Skin of body (tissue), 2 donors: Measurements from ENCODE around the genes RAB22A, STX16 and NPEPL1.

DNA sequence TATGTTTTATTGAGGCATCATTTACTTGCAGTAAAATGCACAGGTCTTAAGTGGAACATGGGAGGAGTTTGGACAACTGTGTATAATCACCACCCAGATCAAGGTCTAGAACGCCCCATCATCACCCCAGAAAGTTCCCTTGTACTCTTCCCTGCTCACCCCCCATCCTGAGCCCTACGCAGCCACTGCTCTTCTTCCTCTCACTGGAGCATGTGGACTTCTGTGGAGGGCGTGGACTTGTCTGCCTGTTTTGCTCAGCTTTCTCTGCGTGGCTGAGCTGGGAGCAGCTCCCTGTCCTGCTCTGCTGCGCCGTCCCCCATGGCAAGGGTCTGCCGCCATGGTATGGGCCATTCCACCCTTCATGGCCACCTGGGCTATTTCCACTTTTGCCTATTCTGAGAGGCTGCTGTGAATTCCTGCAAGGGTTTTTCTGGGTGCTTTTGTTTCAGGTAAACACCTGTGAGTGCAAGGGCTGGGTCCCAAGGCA, 19.6 kb downstream of the PCK1 start:
- RAMPAGE, long total RNA: no peak

- RAMPAGE, long total RNA: no peak
These were observed 6.3 kb downstream of the PMEPA1 start for GRCh38 chr20:57703252-57704184.

- RAMPAGE, long total RNA: no peak
These were observed 17.7 kb upstream of the C20orf85 start for GRCh38 chr20:58132925-58133512.

- RAMPAGE, long total RNA: no peak
These were observed 1.8 kb upstream of the C20orf85 start for GRCh38 chr20:58148842-58149277.

DNA sequence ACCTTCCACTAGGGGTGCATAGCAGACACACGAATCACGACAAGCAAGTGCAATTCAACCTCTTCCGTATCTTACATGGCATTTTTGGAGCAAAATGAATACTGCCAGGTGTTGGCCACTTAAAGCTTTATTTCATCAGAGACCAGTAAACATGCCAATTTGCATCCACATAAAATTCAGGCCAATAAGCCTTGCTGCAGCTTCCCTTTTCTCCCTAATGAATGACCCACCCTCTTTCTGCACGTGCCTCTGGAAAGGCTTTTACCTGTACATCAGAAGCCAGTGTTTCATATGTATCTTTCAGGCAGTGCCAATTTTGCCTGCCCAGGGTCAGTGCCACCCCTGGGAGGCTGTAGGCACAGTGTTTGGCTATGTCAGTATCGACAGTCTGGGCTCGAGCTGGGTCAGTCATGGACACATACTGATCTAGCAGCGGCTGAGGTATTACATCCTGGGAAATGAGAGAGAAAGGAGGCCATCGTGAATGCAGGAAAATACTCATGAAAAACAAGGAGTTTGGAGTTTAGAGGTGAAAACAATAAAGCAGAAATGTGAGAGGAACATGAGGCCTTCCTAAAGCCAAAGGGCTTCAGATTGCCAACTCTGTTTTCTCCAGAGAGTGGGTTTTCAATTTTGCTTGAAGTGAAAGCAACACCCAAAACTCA, 11.1 kb upstream of the ANKRD60 start:
- RAMPAGE, long total RNA: no peak

GRCh38 chr20:58306380-58307508, 2.8 kb upstream of the RAB22A start:
- RAMPAGE, long total RNA: no peak

DNA sequence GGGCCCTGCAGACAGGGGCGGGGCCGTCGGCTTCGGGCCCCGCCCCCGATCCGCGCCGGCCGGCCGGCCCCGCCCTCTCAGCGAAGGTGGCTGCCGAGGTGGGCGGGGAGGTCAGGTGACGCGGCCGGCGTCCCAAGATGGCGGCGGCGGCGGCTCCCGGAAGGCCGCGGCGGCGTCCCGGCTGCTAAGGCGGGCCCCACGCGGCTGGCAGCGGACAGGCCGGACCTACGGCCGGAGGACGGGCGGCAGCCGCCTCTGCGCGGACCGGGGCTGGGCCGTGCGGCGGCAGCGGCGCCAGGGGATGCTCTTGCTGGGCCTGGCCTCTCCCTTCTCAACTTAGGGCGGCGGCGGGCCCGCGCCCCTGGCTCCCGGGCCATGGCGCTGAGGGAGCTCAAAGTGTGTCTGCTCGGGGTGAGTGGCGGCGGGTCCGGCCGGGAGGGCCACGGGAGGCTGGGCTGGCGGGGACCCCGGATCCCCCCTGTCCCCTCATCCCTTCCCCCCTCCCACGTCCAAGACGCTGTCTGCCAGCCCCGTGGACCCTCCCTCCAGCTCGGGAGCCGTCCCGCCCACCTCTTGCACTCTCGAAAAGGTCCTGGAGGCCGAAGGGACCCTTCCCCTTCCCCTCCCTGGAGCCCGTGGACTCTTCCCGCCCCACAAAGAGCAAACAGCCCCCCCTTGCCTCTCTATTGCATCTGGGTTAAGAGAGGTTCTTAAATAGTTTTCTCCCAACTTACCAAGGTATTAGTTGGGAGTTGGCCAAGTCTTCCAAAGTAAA, at the start of gene RAB22A:
RAB22A (plus strand) TSS at position 114 of the 775 bp plus-strand sequence.
- RAMPAGE, long total RNA: no peak

GRCh38 chr20:58375312-58376081, 13.5 kb upstream of the VAPB start:
- RAMPAGE, long total RNA: no peak

DNA sequence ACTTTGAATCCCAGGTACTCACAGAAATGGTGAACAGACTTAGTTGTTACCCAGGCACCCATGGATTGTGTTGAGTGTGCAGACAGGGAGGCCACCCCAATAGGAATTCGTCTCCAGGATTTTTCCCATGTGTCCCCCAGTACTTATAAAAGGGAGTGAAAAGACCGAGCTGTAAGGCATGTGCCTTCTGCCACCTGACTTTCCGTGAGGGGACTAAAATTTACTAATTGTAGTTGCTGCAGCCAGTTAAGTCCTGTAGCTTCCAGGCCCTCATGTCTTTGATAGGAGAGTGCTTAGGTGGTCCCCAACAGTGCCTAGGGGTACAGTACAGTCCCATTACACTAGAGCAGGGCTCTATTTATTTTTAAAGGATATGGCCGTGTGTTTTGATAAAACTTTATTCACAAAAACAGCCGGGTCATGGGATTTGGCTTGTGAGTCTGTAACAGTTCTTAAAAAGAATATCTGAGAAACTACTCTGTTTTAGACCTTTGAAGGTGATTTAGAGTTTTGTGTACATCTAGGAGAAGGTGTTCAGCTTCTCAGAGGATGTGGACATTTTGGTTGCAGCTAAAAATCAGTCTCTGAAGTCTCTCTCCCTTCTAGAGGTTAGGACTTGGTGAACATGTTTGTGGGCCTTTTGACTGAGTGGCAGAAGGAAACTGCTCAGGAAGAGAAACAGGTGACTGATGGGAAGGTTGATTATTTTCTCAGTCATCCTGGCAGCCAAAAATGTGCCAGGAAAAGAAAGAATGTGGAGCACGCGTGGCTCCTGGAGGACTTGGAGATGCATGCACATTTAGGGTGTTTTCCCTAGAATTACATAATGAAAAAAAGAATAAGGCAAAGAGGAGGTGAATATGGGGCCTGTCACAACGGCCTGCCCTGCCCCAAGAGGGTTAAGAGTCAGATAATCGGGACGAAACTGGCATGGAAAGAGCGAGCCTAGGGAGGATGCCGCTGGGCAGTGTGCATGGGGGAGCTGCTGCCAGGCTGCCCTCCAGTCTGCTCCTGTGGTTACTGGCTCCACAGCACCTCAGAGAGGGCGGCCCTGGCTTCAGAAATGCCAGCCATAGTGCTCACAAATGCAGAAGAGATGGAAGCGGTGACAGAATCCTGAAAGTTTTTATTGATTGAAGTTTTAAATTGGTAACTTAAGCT, 57.4 kb downstream of the VAPB start:
- RAMPAGE, long total RNA: no peak

DNA sequence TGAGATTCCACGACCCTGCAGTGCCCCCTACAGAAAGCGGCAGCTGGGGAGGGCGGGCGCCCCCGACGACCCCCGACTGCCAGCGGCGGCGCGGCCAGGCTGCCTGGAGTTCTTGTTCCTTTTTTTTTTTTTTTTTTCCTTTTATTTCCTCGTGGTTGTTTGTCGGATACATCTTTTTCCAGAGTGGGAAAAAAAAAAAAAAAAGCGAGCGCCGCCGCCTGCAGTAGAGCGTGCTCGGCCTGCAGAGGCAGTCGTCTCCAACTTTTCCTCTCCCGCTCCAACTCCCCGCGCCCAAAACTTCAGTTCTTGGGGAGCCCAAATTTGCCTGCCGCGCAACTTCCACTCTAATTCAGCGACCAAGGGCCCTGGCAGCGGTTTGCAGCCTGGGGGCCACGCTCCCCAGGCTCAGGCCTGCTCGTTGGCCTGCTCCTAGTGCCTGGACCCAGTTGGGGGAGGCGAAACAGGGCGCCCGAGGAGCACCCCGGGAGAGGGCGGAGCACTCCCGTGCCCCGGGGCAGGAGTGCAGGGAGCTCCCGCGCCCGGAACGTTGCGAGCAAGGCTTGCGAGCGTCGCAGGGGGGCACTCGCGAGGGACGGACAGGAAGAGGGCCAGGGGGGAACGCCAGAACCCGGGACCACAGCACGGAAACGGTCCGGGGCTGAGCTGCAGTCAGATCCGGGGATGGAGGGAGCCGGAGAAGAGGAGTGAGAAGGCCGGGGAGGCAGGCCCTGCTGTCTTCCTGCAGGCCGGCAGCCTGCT, at the start of gene STX16:
STX16 (plus strand) TSS at position 672 of the 759 bp plus-strand sequence.
- RAMPAGE, long total RNA: no peak

GRCh38 chr20:58651451-58651763, 324 bp downstream of the STX16 start:
- RAMPAGE, long total RNA: no peak

- RAMPAGE, long total RNA: no peak
These were observed 814 bp upstream of the NPEPL1 start for GRCh38 chr20:58691555-58692417.

- RAMPAGE, long total RNA: no peak
These were observed at the start of gene NPEPL1 for GRCh38 chr20:58692418-58693011. TSS of gene NPEPL1 (plus strand) at chr20:58692800.

- RAMPAGE, long total RNA: no peak
These were observed 35.2 kb upstream of the GNAS start for GRCh38 chr20:58855959-58856438.

GRCh38 chr20:58895833-58896057, 4.5 kb downstream of the GNAS start:
- RAMPAGE, long total RNA: no peak

DNA sequence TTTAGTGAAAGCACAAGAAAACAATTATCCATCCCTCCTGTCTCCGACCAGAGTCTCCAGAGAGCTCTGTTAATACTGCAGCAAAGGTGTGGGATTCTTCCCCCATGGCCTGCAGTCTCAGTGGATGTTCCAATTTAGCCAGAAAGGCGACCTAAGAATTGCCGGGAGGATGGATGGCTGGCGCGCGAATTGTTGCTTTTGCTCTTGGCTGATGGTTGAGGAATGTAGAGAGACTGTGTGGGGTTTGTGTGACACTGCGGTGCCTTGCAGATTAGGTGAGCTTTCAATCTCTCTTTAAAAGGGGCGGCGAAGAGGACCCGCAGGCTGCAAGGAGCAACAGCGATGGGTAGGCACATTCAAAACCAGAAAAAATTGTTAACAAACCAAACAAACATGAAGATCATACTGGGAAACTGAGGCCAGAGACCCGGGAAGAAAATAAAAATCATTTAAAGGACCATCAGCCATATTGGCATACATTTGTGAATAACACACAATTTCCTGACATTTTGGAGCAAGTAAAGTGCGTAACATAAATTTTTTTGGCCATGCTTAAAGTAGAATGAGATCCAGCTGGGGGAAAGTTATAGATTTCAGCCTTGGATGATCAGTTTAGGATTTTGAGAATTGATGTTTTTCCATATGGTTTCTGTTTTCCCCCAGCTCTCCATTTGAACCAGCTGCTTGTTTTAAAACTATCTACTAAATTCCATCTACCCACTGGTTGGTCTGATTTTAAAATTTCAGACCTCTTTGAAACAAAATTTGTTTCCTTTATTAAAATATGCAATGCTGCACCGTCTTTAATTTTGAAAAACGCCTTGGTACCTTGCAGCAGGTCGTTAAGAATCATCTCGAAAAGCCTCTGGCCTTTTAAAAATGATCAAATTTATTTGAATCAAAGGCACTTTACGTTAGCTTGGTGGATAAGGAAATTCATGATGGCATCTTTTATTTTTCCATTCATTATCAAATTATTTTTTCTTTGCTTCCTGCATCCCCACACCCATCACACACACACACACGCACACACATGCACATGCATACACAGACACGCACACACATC, 7.8 kb downstream of the GNAS start:
- RAMPAGE, long total RNA: no peak

GRCh38 chr20:58909899-58910469, 18.8 kb downstream of the GNAS start:
- RAMPAGE, long total RNA: no peak

GRCh38 chr20:58911448-58912188, 20.4 kb downstream of the GNAS start:
- RAMPAGE, long total RNA: no peak

DNA sequence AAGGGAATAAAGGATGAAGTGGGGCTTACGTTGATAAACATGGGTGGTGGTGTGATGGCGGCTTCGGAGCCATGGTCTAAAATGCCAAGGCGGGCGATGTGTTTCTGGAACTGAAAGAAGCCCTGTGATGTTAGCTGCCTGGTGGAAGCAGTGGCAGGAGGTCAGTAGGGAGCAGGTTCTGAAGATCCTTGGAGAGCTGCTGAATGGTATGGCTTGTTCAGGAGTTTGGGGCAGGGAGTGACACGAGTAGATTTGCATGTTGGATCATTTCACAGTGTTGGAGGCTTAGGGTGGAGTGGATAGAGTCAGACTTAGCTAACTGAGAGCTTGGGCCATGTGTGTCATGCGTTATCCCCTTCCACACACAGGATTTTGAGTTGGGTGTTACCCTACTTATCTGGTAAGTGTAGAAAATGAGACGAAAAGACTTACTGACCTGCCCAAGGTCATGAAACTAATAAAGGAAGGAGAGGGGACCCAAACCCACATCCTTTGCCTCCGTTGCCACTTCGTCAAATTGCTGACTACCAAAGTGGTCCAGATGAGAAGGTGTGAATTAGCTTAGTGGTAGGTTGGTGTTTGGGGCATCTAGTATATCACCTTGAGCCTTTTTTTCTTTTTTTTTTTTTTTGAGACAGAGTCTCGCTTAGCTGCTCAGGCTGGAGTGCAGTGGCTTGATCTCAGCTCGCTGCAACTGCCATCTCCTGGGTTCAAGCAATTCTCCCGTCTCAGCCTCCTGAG, 1.6 kb downstream of the NELFCD start:
- RAMPAGE, long total RNA: no peak

GRCh38 chr20:58987733-58988414, 6.8 kb downstream of the NELFCD start:
- RAMPAGE, long total RNA: no peak